Endothelial cell of umbilical vein (primary cell): ENCODE data around the genes SLK and SORCS3.

- PRO-cap = no peak
CAGE:
- cytosol, long polyA minus RNA = no peak
- cytosol, long polyA plus RNA = no peak
- long polyA plus RNA = no peak
- nucleus, long polyA minus RNA = no peak
- nucleus, long polyA plus RNA = no peak
Observed at GRCh38 chr10:103910759-103911758, 6.9 kb downstream of the STN1 start.

GRCh38 chr10:103966432-103966882, 483 bp upstream of the SLK start:
- PRO-cap = no peak
CAGE:
- cytosol, long polyA minus RNA = no peak
- cytosol, long polyA plus RNA = no peak
- long polyA plus RNA = no peak
- nucleus, long polyA minus RNA = no peak
- nucleus, long polyA plus RNA = no peak

DNA sequence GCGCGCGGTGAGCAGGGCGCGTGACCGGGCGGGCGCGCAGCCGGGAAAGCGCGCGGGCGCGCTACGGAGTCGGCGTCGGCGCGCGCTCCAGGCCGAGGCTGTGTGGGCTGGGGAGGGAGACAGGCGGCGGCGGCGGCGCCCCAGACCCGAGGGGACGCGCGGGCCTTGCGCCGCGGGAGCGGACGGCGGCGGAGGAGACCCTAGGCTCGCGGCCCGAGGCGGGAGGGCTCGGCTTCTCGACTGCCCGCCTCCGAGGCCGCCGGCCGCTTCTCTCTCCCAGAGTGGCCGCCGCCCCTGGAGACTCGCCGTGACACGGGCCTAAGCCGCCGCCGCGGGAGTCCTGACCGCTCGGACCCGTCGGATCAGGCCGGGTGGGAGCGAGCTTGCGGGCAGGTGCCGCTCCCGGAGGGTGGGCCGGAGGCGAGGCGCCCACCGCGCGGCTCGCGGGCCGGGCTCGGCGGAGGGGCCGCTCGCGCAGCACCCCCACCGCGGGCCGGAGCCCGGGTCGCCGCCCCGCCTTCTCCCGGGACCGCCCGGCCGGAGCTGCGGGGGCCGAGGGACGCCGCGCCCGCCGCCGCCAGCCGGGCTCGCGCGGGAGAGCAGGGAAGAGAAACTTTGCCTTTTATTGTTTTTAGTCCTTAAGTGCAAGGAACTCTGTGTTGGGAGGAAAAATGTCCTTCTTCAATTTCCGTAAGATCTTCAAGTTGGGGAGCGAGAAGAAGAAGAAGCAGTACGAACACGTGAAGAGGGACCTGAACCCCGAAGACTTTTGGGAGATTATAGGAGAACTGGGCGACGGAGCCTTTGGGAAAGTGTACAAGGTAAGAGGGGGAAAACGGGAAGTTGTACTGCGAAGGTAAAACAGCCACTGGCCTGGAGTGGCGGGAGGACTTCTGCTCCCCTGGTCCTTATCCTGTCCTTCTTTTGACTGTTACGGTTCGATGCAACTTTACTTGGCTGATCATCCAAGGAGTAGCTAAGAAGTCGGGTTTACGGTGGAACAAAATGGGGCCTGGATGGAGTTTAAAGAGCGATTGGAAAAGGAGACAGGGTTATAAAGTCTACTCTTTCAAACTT, at the start of gene SLK:
TSS of gene SLK (plus strand) at position 66 of the 1,077 bp plus-strand sequence.
- PRO-cap = bidirectional peak, plus-strand start at position 95 of the sequence, minus-strand start outside the sequence; bidirectional peak, plus-strand start at position 365 of the sequence, minus-strand start at position 373 of the sequence; unidirectional peak, minus-strand start at position 926 of the sequence
CAGE:
- cytosol, long polyA minus RNA = start-site peak on the plus strand centred at position 624 of the sequence, 81 bp wide, 45 reads
- cytosol, long polyA plus RNA = no peak
- long polyA plus RNA = start-site peak on the plus strand centred at position 101 of the sequence, 117 bp wide, 572 and 453 reads in 2 replicates
- nucleus, long polyA minus RNA = start-site peak on the plus strand centred at position 125 of the sequence, 73 bp wide, 340 reads; start-site peak on the plus strand centred at position 608 of the sequence, 117 bp wide, 151 reads; start-site peak on the plus strand centred at position 762 of the sequence, 68 bp wide, 39 reads
- nucleus, long polyA plus RNA = start-site peak on the plus strand centred at position 96 of the sequence, 61 bp wide, 178 and 34 reads in 2 replicates

DNA sequence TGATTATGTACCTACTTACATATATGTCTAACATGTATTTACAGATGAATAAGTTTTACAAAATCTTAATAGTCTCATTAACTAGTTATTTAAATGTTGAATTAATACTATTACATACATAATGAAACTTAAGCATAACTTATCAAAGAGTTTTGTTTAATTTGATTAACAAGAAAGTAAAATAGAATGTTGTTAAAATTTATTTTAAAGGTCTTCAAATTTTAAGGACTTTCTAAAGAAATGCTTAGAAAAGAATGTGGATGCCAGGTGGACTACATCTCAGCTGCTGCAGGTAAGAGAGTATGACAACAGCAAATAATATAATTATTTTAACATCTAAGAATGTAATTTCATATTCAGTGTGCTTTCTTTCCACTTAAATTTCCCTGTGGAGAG, 32.7 kb downstream of the SLK start:
- PRO-cap = no peak
CAGE:
- cytosol, long polyA minus RNA = no peak
- cytosol, long polyA plus RNA = no peak
- long polyA plus RNA = no peak
- nucleus, long polyA minus RNA = no peak
- nucleus, long polyA plus RNA = no peak

DNA sequence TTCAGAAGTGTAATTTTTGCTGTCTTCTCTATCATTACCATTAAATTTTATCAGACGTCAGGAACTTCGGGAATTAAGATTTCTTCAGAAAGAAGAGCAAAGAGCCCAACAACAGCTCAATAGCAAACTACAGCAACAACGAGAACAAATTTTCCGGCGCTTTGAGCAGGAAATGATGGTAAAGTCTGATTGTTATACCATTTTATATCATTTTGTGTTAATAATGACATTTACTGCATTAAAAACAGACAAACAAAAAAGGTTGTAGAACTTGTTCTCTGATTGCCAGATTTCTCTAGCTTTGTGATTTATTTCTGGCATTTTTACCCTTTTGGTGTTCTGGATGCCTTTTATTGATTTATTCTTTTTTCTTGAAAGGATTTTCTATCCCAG, 38.9 kb downstream of the SLK start:
- PRO-cap = no peak
CAGE:
- cytosol, long polyA minus RNA = no peak
- cytosol, long polyA plus RNA = no peak
- long polyA plus RNA = no peak
- nucleus, long polyA minus RNA = no peak
- nucleus, long polyA plus RNA = no peak

DNA sequence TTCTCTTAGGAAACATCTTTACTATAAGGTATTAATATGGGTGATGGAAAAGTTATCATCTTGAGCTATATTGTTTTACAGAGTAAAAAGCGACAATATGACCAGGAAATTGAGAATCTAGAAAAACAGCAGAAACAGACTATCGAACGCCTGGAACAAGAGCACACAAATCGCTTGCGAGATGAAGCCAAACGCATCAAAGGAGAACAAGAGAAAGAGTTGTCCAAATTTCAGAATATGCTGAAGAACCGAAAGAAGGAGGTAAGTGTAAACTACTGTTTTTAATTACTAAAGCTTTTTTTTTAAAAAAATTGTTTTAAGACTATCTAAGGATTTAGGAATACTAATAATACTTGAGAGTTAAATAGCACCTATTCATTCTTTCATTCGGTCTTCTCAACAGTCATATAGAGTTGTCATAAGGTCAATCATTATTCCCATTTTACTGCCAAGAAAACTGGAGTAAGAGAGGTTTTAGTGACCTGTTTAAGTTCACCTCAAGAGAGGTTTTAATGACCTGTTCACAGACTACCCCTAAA, 41.2 kb downstream of the SLK start:
- PRO-cap = no peak
CAGE:
- cytosol, long polyA minus RNA = no peak
- cytosol, long polyA plus RNA = no peak
- long polyA plus RNA = no peak
- nucleus, long polyA minus RNA = no peak
- nucleus, long polyA plus RNA = no peak

DNA sequence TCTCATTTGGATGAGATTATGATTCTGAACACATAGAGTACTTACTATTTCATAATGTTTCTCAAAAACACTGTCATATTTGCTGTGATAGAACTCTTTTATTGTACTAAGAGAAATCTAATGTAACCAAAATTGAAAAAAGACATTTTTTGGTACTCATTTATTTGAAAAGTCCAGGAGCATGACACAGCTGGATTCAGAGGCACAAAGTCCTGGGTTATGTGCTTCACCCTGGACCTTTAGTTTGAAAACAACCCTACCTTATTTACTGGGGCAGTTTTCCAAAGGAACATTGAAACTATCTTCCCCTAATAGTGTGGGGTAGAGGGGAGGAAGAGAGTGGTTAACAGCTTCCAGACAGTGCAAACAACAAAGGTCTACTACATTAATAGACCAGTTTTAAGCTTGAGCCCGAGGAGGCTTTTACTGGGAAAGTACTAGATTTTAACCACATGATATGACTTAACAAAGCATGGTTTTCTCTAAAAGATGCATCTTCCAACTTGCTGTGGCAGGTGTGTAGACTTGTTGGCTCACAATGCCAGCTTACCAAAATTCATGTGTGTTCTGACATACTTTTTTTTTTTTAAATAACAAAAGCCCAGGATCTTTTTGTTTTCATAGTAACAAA, 1.6 kb downstream of the GSTO1 start:
- PRO-cap = no peak
CAGE:
- cytosol, long polyA minus RNA = no peak
- cytosol, long polyA plus RNA = no peak
- long polyA plus RNA = no peak
- nucleus, long polyA minus RNA = no peak
- nucleus, long polyA plus RNA = no peak

DNA sequence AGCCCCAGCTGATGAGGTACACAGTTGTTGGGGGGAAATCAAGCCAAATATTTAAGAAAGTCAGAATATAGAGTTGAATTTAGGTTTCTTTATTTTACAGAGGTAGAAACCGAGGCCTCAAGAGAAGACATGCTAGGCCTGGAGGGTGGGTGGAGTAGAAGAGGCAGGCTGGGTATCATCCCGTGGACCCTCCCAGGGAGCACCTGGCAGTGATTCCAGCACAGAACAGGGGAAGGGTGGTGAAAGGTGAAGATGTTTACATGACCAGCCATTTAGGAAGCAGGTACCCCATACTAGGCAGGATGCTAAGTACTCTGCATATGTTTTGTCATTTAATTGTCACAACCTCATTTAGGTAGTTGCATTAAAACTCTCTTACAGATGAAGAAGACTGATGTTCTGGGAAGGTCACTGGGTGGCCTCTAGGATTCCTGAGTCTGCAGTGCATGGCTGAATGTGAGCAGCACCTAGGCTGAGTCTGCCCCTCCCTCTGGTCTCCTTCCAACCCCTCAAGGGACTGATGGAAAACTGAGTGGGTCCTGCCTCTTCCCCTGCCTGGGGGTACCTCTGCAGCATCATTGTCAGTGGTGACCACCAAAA, 15.2 kb downstream of the ITPRIP start:
- PRO-cap = no peak
CAGE:
- cytosol, long polyA minus RNA = no peak
- cytosol, long polyA plus RNA = no peak
- long polyA plus RNA = no peak
- nucleus, long polyA minus RNA = no peak
- nucleus, long polyA plus RNA = no peak

DNA sequence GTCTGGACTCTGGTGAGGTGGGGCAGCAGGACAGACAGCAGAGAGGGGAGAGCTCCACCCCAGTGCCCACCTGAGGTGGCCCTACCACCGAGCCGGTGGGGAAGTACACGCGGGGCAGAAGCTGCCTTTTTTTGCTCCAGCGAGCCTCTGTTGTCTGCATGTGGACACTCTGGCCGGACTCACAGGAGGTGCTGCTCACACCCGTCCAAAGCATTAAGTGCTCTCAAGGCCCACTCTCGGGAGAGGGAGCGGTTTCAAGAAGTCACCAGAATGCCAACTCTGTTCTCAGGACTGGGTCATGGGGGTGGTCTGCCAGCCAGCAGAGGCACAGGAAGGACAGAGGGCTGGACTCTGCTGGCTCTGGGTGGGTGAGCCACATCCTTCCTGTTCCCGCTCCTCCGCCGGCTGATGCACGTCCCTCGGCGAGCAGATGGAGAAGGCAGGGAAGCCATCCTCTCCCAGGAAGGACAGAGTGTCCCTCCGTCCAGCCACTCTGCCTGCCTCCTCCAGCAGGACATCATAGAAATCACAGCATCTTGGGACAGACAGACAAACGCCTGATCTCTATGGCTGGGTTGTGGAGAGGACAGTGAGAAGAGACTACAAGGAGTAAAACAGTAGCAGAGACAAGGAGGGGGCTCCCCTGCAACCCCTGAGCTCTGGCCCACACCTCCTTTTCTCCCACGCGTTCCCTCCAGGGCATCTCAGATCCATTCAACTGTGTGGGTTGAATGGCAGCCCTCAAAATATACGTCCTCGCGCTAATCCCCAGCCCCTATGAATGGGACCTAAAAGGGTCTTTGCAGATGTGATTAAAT, 12.1 kb downstream of the ITPRIP start:
- PRO-cap = bidirectional peak, plus-strand start at position 413 of the sequence, minus-strand start at position 293 of the sequence
CAGE:
- cytosol, long polyA minus RNA = no peak
- cytosol, long polyA plus RNA = no peak
- long polyA plus RNA = no peak
- nucleus, long polyA minus RNA = no peak
- nucleus, long polyA plus RNA = no peak

GRCh38 chr10:104641030-104641588, at the start of gene SORCS3:
SORCS3 (plus strand) TSS chr10:104641290.
- PRO-cap = no peak
CAGE:
- cytosol, long polyA minus RNA = no peak
- cytosol, long polyA plus RNA = no peak
- long polyA plus RNA = no peak
- nucleus, long polyA minus RNA = no peak
- nucleus, long polyA plus RNA = no peak

DNA sequence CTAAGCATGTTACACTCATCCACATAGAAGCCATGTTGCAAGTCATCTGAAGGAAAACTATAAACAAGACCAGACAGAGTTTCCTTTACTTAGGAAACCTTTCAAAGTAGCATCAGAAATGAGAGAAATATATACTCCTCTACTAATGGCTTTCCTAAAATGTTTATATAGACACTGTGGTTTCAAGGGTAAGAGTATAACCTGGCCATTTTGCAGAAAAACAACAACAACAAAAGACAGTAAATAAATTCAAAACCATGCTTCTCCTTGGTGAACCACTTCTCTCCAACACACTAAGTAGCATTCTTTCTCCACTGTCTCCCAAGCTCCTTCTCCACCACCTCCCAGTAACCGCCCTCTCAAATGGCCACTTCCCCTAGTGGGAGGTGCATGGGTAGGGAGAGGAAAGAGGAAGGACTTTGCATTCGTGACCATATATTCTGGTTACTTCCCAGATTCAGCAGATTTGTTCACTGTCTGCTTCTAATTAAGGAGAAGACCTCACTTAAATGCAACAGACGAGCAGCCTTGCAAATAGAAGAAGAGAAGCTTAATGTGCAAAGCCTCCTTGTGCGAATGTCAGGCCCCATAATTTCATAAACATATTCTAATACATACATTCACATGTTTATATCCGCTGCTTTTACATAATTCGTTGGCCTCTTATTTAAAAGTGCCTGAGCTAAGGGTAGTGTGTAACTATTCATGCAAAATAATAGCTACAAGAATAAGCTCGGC, 166.8 kb downstream of the SORCS1 start:
- PRO-cap = no peak
CAGE:
- cytosol, long polyA minus RNA = no peak
- cytosol, long polyA plus RNA = no peak
- long polyA plus RNA = no peak
- nucleus, long polyA minus RNA = no peak
- nucleus, long polyA plus RNA = no peak

GRCh38 chr10:107545052-107545371, 380.5 kb upstream of the SORCS1 start:
- PRO-cap = no peak
CAGE:
- cytosol, long polyA minus RNA = no peak
- cytosol, long polyA plus RNA = no peak
- long polyA plus RNA = no peak
- nucleus, long polyA minus RNA = no peak
- nucleus, long polyA plus RNA = no peak

DNA sequence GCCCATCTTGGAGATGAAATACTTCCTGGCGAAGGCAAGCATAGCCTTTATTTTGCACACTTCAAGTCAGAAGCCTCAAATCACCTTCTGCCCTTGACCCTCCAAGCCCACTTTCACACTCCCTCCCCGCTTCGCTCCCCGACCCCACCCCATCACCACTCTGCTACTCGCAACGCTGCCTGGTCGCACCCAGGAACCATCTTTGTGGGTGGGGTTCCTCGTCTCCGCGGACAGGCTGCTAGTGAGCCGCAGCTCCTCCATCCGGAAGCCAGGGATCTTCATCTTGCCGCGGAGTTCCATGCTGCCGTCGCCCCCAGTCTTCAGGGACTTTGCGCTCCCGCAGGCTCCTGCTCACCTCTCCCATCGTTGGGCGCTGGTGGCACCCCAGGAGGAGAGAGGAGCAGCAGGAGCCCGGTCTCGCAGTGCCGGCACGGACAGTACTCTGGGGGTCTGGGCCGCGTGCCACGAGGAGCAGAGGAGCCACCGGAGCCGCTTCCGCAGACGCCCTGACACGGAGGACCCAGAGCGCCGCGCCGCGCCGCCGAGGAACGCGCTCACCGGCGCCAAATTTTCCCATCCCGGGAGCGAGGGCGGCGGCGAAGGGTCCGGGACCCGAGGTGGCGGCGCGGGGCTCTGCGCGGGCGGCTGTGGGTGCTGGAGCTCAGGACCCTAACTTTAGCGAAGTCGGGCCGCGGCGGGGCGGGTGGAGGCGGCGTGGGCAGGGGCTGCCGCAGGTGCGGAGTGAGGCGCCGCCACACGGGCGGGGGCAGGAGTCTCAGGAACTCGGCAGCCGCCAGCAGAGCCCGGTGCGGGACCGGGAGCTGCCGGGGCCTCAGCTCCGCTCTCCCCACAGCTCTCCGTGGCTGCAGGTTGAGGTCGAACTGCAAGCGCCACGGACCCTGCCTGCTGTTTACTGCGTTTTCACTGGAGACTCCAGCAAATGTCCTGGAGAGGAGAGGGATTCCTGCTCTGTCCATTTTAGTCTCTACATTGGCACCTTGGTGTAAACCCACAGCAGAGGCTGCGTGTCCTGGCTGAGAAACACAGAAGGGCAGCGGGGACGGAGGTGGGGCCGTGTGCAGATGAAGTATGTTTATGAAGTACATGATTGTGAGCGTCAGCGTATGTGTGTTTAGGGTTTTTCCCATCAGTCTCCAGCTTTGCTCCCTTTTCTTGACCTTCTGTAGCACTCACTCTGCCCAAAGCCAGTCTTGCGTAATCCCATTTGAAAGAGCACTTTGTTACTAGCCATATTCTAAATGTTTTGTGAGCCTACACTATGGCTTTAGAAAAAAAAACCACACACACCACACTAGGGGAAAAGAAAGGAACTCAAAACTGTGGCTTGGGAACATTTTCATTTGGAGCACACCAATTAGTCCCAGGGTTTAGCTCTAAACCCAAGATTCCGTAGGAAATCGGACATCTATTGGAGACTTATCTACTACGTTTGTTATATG, 750.3 kb upstream of the SORCS1 start:
- PRO-cap = no peak
CAGE:
- cytosol, long polyA minus RNA = no peak
- cytosol, long polyA plus RNA = no peak
- long polyA plus RNA = no peak
- nucleus, long polyA minus RNA = no peak
- nucleus, long polyA plus RNA = no peak

GRCh38 chr10:108132180-108132765, 967.8 kb upstream of the SORCS1 start:
- PRO-cap = no peak
CAGE:
- cytosol, long polyA minus RNA = no peak
- cytosol, long polyA plus RNA = no peak
- long polyA plus RNA = no peak
- nucleus, long polyA minus RNA = no peak
- nucleus, long polyA plus RNA = no peak

- PRO-cap = no peak
CAGE:
- cytosol, long polyA minus RNA = no peak
- cytosol, long polyA plus RNA = no peak
- long polyA plus RNA = no peak
- nucleus, long polyA minus RNA = no peak
- nucleus, long polyA plus RNA = no peak
Observed at GRCh38 chr10:108465683-108466824, 1301.5 kb upstream of the SORCS1 start.

DNA sequence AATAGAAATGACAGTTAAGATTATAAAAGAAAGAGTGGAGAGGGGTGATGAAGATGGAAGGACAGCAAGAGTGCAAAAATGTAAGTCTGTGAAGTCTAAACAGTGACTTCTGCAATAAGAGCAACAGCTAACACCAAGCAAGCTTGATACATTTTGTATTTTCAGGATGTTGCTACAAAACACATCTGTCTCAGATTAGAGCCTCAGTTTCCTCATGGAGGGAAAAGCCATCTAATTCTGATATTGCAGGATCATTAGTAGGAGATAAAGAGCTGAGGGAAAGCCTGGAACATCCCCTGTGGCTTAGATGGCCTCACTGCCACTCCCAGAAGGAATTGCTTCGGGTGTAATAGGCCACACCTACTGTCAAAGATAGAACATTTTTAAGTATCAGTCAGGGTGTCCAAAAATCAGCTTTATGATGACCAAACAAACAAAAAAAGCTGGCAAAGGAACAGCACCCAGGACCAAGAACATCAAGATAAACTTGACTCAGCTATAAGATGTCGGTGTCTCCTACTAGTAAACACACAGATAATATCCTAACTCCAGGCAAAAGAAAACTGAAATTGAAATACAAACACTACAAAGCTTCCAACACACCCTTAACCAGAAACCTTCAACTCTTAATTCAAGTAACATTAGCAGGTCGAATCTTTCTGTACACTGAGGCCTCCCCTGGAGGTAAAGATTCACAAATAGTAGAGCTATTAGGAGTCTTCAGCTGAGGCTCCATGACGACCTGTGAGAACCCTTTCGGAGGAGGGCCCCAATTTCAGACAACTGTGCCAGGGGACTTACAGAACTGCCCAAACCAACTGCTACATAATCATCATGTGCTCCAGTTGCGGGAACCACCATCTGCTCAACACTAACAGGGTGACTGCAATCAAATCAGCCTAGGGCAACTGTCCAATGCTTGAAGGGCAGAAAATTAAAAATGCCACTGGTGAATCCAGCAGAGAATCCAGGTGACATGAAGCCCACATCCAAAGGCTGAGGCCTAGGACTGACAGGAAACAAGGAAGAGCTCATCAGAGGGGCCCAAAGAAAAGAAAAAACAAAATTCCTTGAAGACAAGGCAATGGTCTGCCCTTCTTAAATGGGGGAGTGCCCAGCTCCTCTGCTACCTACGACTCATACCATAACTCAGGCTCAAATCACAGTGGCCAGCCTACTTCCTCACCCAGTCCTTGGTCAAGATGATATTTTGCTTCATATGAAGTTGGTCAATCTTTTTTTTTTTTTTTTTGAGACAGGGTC, 20.3 kb downstream of the XPNPEP1 start:
- PRO-cap = no peak
CAGE:
- cytosol, long polyA minus RNA = no peak
- cytosol, long polyA plus RNA = no peak
- long polyA plus RNA = no peak
- nucleus, long polyA minus RNA = no peak
- nucleus, long polyA plus RNA = no peak

DNA sequence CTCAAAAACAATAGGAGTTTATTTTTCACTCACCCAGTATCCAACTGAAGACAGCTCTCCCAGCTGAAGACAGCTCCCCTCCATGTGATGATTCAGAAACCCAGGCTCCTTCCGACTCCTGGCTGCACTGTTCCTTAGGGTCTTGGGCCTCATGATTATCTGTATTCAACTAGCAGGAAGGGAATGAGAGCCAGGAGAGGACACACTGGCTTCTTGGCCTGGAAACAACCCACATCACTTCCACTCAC, 30.3 kb upstream of the XPNPEP1 start:
- PRO-cap = no peak
CAGE:
- cytosol, long polyA minus RNA = no peak
- cytosol, long polyA plus RNA = no peak
- long polyA plus RNA = no peak
- nucleus, long polyA minus RNA = no peak
- nucleus, long polyA plus RNA = no peak

DNA sequence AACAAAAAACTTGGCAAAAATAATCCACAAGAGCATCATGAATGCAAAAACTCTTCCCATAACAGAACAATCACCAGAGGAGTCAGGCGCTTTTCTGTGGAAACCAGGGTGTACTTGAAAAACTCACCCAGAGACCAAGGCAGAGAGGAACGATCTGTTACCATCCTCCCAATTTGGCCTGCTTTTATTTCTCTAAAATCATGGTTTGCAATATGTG, 36.4 kb upstream of the XPNPEP1 start:
- PRO-cap = no peak
CAGE:
- cytosol, long polyA minus RNA = no peak
- cytosol, long polyA plus RNA = no peak
- long polyA plus RNA = no peak
- nucleus, long polyA minus RNA = no peak
- nucleus, long polyA plus RNA = no peak

- PRO-cap = no peak
CAGE:
- cytosol, long polyA minus RNA = no peak
- cytosol, long polyA plus RNA = no peak
- long polyA plus RNA = no peak
- nucleus, long polyA minus RNA = no peak
- nucleus, long polyA plus RNA = no peak
Observed at GRCh38 chr10:109961479-109962219, 38.3 kb upstream of the XPNPEP1 start.

DNA sequence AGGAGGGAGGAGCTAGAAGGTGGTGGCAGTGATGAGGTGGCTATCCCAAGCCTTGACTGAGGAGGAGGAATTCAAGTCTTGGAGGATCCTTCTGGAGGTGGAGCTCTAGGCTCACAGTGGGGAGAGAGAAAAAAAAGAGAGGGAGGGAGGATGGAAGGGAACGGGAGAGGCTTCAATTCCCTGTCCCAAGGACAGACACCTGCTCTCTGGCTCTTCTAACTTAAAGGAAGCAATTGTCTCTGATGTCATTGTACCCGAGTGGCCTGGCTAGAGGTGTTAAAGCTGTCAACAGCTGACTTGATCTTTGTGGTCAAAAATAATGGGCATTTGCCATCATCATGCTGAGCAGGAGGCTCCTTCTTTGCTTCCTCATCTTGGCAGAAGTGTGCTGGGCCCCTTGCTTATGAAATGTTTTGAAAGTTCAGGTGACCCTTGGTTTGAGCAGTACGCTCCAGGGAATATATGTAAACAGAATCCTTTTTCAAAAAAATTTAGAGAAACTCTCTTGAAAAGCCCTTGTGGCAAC, 8.4 kb downstream of the MXI1 start:
- PRO-cap = no peak
CAGE:
- cytosol, long polyA minus RNA = no peak
- cytosol, long polyA plus RNA = no peak
- long polyA plus RNA = no peak
- nucleus, long polyA minus RNA = no peak
- nucleus, long polyA plus RNA = no peak